Measurements from ENCODE around the genes IQCF5, IQCF1 and DUSP7.

DNA sequence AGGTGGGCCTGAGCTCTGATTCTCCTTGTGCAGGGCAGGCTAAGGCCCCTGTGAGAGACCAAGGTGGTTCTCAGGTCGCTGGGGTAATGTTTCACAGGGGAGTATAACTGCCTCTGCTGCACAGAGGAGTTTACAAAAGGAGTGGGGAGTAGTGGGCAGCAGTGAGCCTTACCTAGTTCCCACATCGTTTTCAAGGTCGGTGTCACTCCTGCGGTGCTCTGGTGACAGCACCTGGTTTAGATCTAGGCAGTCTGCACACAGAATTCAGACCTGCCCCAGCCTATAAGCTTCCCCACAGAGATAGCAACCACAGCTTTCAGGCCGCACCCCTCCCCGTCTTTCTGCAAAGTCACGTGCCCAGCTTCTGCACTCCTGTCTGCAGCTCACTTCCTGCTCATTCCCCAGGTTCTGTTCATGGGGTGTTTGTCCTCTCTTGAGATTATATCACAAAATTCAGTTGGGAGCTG, 350.5 kb downstream of the DOCK3 start:
- PRO-cap: no peak

- PRO-cap: no peak
These were observed 136.0 kb upstream of the MANF start for GRCh38 chr3:51249106-51249387.

DNA sequence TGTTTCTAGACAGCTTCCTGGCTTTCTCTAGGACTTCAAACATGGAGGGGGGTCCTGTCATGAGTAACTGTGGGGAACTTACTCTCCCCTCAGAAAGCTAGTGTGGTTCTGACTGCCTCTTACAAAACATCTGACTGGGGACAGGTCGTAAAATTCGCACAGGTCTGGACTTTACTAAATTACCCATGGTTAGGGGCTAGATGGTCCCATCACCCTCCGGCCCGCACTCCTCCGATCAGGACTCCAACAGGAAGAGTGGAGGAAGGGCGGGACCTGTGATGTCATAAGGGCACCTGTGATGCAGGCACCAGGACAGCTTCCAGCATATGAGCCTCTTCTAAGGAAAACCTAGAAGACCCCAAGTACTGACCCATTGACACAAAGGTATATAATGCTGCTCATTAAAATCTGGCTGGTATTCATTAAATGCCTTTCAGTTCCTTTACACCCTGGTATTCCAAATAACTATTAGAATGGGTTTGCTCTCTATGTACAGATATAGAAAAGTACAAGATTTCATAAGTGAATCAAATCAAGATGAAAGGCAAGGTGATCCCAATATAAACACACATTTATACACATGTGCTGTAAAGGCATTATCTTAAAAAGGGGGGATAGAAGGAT, at the start of gene IQCF5:
Gene IQCF5, minus strand, starts transcription at position 257 of the 624 bp plus-strand sequence.
- PRO-cap: no peak

GRCh38 chr3:51903166-51903485, at the start of gene IQCF1:
TSS of gene IQCF1 (minus strand) at chr3:51903353.
- PRO-cap: no peak

GRCh38 chr3:51962699-51963179, 4.5 kb downstream of the PCBP4 start:
- PRO-cap: no peak

GRCh38 chr3:52022403-52023315, 27.0 kb upstream of the RPL29 start:
- PRO-cap: no peak

GRCh38 chr3:52023521-52024582, 28.2 kb upstream of the RPL29 start:
- PRO-cap: no peak

GRCh38 chr3:52025984-52026421, 30.3 kb upstream of the RPL29 start:
- PRO-cap: no peak

DNA sequence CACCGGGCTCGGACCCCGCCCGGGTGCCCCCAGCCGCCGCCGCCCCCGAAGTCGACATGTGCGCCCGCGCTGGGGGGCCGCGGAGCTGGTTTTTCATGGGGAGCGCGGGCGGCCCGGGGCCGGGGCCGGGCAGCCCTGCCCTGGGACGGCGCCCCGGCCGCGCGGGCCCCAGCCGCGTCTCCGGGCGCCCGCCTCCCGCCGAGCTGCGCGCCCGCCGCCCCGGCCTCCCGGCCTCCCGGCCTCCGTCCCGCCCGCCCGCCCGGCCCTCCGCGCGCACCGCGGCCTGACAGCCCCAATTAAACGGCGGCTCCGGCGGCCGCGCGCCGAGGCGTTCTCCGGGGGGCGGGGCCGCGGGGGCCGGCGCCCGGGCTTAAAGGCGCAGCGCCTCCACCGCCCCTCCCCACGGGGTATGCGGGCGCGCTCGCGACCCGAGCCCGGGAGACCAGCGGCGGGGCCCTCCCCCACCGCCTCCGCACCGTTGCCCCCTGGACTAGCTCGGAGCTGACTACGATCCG, at the start of gene DUSP7:
Gene DUSP7, minus strand, starts transcription at position 302 of the 515 bp plus-strand sequence.
- PRO-cap: unidirectional peak, minus-strand start at position 298 of the sequence

GRCh38 chr3:52198260-52198673, 307 bp downstream of the ALAS1 start:
- PRO-cap: no peak

GRCh38 chr3:52204258-52204919, 6.4 kb downstream of the ALAS1 start:
- PRO-cap: no peak

DNA sequence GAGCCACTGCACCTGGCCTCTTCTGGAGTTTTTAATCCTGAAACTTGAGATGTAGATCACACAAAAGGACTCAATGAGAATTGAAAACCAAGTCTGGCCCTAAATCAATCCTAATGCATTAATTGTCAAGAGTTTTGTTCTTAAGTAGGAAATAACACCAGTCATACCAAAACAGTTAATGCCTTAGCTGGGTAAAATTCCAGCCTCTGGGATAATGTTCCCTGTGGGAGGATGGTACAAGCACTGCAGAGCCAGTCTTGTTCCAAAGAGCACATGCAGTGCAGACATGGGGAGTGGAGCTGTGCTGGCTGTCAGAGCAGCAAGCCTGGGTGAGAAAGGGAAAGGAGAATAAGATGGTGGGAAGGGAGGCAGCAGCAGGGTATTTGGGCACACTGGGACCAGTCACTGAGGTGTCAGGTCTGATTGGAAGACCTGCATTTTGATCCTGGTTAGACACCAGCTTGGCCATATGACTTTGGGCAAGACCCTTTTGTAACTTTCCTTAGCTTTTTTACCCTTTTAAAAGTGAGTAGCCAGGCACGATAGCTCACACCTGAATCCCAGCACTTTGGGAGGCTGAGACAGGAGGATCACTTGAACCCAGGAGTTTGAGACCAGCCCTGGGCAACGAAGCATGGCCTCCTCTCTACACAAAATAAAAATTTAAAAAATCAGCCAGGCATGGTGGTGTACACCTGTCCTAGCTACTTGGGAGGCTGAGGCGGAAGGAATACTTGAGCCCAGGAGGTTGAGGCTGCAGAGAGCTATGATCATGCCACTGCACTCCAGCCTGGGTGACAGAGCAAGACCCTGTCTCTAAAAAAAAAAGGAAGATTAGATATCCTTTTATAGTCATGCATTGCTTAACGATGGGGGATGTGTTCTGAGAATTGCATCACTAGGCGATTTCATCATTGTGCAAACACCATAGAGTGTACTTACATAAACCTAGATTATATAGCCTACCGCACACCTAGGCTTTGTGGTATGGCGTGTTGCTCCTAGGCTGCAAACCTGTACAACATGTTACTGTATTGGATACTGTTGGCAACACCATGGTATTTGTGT, 12.3 kb downstream of the ALAS1 start:
- PRO-cap: no peak

- PRO-cap: no peak
These were observed 4.0 kb downstream of the PPM1M start for GRCh38 chr3:52249413-52250101.

DNA sequence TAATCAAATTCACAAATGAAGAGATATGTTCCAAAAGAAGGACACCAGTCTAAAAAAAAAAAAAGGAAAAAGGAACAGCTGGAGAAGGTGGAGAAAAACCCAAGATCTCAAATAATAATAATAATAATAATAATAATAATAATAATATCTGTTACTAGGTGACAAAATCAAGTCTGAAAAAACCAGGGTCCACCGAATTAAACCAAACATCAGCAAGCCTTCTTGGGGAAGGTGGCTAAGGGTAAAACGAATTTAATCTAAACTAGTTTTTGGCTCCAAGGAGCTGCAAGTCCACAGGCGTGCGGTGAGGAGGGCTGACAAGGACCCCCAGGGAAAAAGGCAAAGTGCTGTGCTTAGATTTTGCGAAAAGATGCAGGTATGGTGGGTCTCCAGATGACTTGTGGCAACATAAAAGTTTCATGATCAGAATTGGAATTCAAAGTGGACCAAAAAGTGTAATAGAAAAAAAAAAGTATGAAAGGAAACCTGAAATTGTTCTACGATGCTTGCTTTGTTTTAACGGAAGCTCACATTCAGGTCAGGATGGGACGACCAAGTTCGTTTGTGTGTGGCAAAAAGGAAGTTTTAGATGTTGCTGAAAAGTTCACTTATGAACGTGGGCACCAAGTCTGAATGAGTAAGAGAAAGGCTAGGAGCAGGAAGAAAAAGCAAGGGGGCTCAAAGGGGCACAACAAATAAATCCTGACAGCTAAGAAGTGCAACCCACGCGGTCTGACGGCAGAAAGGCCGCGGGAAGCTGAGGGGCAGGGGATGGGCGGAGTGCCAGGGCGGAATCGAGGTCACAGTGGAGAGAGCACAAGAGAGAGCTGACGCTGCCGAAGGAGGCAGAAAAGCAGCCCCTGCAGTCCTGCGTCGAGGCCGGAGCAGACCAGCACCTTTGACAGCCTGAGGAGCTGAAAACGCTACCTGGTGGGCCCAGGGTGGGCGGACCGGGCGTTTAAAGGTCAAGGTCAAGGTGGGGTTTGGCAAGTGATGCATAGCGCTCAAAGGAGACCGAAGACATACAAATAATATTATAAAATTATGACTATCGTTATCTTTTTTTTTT, 1.2 kb downstream of the WDR82 start:
- PRO-cap: unidirectional peak, plus-strand start at position 803 of the sequence; unidirectional peak, plus-strand start at position 865 of the sequence

- PRO-cap: no peak
These were observed 9.7 kb downstream of the BAP1 start for GRCh38 chr3:52399989-52400662.

DNA sequence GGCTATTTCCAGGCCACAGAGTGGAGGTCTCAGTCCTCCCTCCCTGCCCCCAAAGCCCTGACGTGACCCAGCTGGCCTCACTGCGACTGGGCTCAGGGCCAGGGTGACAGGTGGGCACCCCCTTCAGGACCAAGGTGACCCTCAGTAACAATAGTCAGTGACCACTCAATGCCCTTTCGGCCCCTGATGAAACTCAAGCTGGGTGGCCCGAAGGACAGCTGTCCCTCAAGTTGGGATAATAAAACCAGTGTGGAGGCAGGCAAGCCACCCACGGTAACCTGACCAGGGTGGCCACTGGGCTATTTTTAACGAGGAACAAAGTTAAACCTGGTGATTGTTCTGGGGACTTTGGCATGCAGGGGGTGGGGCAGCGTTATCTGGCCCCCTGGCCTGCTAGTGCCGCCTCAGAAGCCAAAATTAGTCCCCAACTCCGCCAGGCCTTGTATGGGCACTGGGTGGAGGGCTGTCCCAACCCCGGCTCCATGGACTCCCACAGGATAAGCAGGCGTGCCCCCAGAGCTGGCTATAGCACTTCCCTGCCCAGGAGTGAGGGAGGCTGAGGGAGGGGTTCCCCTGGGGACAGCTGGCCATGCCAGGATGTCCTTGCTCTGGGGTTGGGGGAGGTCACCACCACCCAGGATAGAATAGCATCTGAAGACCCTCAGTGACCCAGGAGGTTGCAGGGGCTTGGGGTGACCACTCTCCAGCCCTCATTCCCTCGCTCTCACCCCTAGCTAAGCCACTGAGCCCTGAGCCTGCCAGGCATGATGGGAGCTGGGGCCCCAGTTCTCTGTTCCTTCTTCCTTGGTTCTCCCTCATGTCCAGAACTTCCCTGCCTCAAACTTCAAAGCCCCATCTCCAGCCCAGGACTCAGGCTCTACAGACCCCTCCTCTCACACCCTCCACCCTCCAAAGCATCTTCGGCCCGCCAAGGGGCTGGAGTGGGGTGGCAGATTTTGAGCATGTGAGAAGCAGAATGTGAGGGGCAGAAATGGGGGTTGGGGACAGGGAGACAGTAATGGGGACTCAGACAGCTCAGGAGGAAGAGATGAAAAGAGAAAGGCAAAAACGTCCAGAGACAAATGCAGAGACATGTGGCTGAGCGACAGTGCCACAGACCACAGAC, 864 bp downstream of the TNNC1 start:
- PRO-cap: no peak

- PRO-cap: no peak
These were observed 12.4 kb upstream of the STAB1 start for GRCh38 chr3:52482477-52483410.

DNA sequence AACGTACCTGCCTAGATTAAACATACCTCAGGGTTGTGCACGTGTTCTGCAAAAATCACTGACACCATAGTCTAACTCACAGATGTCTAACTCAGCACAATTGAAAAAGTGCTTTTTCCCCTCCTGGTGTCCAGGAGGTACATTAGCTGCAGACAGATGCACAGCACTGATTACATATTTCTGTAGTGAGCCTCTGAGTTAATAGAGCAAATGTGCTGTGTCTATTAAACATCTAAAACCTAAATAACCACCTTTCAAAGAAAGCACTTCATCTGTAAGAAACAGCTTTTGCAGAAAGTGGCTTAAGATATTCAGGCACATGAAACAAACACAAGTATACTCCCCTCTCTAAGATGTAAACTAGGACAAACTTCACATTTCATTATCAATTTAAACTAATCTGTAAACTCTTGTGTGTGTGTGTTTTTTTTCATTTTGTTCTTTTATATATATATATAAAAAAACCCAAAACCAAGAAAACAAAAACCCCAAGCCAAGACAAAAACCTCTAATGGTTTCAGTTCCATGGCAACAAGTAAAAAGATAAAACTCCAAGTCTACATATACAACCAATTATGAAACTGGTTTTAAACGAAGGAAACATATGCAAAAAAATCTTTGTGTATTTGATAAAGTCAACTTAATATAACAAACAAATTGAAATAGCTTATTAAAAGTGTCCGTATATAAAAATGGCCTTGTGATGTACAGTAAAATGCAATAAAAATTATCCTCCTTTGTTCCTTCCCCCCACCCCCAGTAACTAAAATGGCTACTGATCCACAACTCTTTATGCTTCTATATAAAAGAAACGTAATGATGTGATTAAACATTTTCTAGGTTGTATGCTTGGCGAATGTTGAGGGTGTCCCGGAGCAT, 11.1 kb downstream of the UQCC5 start:
- PRO-cap: no peak

DNA sequence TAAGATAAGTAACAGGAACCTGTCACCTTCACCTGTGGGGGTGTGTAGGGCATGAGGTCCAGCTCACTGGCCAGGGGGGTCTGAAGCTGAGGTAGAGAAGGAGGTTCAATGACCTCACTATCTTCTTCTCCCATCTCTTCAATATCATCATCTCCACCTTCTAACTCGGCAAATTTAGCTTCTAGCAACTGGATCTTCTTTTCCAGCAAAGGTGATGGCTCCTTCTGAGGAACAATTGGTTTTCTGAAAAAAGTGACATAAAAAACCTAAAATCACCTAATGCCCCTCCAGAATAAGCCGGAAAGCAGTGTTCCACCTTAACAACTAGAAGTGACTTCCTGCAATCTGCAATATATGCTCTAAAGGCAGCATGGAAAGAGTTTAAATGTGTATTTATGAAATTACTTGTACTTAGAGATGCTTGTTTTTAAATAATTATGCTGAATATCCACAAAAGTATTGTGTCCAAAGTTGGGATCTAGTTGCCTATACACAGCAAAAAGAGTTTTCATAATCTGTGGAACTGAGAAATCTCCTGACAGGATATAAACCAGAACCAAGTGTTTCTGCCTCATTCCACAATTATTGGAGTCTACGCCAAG, 26.9 kb downstream of the UQCC5 start:
- PRO-cap: no peak

DNA sequence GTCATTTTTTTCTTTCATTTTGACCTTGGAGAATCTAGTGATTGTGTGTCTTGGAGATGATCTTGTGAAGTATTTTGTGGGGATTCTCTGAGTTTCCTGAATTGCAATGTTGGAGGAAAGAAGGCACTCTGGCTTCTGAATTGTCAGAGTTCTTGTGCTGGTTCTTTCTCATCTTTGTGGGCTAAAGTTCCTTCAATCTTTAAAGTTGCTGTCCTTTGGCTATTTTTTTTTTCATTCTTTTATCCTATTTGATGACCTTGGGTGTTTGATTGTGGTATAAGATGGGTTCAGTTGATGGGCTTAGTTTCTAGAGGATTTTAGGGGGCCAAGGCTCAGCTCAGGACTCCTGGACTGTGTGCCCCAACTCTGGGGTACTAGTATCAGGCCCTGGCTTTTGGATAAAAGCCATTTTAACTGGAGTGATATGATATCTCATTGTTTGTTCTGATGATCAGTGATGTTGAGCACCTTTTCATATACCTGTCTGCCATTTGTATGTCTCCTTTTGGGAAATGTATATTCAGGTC, 58.6 kb downstream of the UQCC5 start:
- PRO-cap: no peak